ENCODE measurements around a stretch of chr2.

- PRO-cap, result no peak
Measured at GRCh38 chr2:119721473-119721988, 38.2 kb upstream of the PTPN4 start.

GRCh38 chr2:120239437-120240351 lies 13.0 kb upstream of the RALB start:
- PRO-cap, result no peak

- PRO-cap, result no peak
Measured at GRCh38 chr2:120258834-120259470, 6.3 kb downstream of the RALB start.

DNA sequence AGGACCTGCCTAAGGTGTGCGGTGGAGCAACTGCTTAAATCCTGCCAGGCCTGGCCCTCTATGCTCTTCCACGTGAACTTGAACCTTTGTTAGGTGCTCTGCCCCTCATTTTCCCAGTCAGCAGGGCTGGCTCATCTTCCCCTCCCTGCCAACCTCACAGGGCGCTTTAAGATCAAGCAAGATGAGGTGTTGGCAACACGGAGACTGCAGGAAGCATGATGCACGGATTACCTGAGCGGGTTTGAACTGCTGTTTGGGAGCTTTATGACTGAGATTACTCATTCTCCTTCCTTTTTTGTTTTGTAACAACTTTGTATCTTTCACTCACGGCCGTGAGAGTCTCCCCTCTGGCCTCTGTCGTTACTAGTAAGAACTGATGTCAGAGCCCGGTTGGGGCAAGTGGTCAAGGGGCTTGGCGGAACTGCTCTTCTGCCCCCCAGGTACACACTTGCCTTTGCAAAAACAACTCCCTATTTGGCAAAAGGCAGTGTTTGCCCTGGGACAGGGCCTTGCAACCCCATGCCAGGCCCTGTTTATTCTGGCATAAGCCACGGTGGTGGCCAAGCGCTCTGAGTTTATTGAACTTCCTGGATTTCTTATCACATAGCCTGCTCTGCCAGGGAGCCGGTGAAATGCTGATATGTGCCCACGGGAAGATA lies 127.7 kb downstream of the INHBB start:
- PRO-cap, result no peak

DNA sequence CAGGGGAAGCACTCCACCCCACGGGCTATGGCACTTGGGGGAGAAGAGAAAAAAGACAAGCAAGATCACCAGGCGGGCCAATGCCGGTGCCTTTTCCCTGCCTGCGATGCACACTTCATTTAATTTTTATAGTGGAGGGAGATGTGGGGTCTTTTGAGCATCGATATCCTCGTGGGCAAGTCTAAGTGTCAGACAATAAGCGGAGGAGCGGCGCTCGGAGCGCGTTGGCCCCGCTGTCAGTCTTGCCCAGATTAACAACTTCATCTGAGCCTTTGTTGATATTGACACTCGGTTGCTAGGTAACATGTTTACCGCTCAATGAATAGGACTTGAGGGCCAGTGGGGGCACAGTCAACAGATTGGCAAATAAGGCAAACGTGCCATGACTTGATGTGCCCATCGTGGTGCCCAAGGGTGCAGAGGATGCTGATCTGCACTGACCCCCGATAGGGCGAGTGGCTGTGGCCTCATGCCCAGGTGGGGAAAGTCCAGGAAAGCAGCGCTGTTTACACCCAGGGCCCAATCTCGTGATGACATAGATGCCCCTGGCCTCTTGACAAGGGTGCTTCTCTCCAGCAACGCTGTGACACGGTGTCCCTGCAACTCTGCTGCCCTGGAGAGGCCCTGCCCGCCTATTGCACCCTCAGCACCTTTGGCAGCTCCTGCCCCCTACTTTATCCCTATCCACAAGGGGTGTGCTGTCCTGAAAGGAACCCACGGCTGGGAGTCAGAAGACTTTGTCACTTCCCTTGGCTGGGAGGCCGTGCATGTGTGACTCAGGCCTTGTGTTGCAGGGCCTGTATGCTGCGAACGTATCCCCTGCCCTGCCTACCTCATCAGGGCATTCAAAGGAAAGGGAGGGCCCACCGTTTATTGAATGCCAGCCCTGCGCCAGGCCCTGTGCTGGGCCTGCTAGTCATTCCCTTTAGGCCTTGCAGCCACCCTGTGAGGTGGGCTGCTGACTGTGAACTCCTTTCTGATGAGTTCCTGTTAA lies 157.9 kb downstream of the INHBB start:
- PRO-cap, result no peak

DNA sequence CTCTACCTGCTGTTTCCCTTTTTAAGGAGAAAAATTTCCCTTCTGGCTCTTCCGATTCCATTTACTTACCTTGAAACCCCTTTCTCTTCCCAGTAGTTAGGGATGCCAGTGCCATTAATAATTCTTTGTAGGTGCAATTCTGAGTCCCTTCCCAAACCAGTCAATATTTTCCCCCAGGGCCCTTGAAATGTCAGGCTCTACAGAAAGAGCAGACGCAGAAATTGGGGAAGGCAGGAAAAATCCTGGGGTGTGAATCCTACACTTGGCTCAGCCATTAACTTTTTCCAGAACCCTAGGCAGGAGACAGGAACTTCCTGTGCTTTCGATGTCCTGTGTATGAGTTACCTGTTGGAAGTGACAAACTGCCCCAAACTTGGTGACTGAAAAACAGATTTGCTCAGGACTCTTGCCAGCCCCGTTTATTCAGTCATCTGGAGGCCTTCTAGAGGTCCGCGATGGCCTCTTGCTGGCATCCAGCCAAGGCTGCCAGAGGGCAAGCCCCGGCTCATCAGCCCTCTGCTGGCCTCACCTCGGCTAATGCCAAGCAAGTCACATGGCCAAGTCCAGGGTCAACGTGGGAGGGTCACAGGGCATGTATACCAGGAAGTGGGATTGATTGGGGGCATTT lies 179.1 kb downstream of the INHBB start:
- PRO-cap, result no peak

DNA sequence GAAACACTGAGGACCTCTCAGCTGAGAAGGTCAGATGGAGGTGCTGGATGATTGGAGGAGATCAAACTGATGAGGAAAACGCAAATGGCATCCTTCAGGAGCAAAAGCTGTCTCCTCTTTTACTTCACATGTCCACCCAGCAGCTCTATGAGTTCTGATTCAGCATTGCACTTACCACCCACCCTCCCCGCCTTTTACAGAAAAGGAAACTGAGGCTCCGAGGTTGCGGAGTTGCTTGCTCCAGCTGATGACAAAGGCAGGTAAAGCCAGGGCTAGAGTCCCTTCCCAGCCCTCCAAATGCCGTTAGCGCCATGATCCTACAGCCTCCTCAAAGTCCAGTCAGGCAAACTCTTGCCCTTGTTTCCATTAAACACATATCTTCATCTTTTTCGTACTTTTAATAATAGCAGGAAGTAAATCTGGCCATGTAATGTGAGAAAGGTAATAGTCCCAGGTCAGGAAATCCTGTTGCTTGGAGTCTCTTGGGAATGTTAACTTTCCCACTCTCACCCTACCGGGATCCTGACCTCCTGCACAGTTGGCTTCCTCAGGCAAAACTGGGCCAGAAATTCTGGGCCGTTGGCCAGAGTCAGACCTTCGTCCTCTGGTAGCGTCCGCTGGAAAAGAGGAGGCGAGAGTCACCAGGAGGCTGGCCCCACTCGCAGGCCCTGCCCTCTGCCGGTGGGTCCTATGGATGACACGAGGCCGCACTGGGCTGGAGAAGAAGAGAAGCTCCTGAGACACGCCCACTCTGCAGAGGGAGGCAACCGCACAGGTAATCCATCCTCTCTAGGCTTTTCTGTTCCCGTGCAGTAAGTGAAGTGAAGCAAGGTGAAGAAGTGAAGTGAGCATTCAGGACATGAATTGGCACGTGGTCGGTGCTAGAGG lies 183.0 kb upstream of the GLI2 start:
- PRO-cap, result bidirectional peak, plus-strand start at position 749 of the sequence, minus-strand start at position 619 of the sequence

GRCh38 chr2:120566628-120567182 lies 169.0 kb upstream of the GLI2 start:
- PRO-cap, result no peak

DNA sequence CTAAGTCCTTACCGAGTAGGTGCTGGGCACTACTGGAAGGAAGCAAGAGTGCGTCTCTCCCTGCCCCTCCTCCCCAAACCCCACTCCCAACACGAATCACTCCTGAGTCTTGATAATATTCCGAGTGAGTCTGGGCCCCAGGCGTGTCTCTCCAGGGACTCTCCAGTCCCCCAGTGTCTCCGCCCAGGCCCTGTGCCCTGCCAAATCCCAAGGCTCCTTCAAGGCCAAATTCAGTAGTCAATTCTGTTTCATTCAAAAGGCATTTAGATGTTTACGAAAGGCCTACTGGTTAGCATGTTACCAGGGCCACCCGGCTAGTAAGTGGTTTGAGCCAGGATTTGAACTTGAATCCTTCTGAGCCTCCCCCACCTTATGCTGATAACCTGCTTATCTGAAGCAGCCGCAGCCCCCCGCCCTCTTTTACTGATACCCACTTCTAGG lies 82.9 kb downstream of the GLI2 start:
- PRO-cap, result no peak

DNA sequence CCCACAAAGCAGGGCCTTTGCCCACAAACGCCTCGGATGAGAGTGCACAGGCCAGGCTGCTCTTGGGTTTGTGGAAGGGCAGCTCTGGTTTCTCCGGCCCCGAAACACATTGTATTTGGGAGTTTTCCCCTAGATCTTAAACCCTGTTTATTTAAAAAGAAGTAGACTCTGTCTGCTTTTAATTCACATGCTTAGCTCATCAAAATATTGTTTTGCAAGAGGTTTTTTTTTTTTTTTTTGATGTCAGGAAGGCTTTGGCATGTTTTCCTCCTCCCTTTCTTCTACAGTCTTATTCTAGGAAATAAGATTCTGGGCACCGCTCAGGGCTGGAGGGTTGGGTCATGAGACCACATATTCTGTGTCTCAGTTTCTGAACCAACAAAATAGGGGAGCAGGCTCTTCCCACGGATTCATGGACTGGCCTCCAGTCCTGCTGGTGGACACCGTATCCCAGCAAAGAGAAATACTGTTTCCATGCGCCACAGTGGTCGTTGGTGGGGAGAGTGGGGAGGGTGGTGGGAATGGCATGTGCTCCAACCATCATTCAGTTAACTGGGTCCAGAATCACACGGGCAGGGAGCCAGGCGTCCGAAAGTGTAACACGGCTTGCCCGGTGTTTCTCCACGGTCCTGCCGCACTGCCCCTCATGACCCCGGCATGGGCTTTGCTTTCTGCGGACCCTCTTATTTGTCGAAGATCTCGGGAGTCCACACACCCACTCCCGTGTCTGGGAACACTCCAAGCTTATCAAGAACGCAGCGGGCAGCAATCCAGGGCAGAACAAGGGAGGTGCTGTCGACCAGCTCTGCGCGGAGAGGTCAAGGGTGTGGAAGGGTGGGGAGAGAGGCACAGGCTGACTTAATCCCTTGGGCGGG lies 176.6 kb downstream of the GLI2 start:
- PRO-cap, result no peak

DNA sequence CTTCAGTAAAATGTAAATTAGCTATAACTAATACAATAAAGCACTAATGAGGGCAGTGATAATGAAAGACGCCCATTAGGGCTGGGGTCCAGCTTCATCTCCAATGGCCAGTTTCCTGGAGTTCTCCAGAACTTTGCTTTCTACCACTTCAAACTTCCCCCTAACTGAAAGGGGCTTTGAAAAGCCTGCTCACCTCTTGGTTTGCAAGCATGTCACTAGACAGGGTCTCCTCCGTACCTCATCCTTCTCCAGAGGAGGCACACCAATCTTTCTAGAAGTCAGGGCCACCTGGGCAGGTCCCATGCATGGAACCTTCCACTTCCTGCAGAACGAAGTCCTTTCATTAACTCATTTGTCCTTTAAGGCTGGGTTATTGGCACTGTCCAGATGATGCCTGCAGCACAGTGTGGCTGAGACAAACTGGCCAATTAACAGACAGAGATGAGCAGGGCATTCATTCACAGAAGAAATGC lies 245.5 kb downstream of the TFCP2L1 start:
- PRO-cap, result no peak

- PRO-cap, result no peak
Measured at GRCh38 chr2:121155425-121156250, 129.4 kb downstream of the TFCP2L1 start.

DNA sequence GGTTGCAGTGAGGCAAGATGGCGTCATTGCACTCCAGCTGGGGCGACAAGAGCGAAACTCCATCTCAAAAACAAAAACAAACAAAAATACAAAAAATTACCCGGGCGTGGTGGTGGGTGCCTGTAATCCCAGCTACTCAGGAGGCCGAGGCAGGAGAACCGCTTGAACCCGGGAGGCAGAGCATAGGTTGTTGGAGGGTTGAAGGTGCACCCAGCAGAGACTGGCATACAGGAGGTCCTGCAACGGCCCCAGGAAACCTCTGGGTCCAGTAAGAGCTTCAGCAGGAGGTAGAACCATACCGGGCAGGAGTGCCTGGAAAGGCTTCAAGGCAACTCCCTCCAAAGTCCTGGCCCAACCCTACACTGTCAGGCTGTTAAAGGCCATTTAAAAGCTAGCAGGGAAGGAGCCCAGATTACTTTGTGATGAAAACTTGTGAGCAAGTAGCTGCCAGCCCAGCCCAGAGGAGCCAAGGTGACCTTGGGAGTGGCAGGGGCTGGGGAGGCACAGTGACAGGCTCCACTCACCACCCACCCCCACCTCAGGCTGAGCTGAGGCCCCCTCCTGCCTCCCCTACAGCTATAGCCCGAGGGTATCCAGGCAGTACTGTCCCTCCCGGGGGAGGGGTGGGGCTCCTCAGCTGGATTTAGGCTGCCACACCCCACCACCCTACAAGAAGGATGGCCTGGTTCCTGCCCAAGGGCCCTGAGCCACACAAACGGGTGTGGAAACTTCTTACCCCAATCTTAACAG lies 28.1 kb downstream of the TFCP2L1 start:
- PRO-cap, result no peak

DNA sequence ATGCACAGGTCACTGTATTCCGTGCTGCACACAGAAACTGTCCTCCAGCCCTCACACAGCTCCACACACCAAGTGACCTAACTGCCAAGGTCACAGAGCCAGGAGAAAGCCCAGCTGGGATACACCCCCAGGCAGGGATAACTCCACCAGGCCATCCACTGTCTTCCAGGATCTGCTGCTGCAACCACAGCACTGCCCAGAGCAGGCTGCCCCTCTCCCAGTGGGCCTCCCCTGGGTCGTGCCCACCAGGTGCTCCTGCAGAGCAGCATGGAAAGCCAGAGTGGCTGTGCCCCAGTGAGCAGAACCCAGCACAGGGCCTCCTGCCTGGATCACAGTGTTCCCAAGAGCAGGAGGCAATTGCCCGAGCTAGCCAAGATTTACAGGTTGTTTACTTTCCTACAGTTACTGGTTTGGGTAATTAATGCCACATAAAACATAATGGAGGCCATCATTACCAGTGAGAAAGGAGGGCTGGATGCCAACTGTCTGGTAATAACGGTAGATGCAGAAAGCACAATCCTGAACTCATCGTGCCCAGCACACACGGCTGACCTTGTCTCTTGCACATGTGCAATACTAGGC lies 24.4 kb downstream of the TFCP2L1 start:
- PRO-cap, result no peak

GRCh38 chr2:121425112-121425663 lies 140.2 kb upstream of the TFCP2L1 start:
- PRO-cap, result no peak

DNA sequence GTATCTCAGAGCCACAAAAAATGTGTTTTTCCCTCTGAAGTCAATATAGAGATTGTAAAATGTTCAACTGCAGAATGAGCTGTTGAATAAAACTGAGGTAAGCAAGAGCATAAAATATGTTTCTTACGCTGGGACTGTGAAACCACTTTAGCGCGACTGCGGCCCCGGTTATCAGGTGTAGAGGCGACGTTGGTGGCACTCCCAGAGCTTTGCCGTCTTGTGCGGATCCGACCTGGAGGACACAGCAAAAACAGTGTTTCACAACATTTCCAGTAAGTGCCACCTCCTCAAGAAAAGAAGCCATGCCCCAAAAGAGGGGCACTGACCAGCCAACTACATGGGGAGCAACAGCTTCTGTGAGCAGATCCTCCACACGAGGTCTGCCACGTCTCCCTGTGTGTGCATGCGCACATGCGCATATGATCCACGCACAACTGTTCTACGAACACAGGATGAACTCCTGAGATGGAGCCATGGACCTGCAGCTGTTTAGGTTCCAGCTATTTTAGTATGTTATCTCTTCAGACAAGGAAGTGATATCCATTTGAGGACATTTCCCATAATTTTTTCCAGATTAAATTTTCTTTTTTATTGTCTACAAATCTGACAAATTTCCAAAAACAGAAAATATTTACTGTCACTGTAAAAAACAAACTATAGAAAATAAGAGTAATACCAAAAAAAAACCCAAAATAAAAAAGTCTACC lies 145.1 kb upstream of the TFCP2L1 start:
- PRO-cap, result no peak

DNA sequence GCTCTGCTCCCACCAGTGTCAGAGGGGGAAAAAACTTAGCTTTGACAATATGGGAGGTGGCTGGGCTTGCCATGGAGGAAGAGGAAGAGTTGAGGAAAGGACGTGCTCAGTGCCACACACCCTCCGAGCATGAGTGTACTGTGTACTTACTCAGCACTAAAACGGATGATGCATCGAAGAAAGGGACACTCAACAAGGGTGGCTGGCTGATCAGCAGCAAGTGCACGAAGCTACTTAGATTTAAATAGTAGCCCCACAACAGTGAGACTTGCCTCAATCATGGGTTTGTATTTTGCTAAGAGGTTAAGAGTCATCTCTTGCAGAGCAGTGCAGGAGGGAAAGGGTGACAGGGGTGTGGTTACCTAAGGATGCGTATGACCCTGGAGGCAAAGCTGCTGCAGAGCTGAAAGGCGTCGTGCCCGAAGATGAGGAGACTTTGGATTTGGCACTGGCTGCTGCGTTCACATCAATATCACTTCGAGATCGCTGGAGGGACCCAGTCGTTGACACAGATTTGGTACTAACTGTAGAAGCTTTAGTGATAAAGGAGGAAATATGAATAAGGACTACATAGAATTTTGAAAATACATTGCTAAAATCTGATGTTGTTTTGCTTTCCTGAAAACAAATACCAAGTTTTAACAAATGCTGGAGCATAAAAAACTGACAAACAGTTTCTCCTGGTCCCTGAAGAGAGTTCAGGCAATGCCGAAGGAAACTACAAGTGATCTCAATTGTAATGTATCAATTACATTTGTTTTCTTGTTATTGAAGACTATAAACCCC lies 162.2 kb upstream of the TFCP2L1 start:
- PRO-cap, result no peak

DNA sequence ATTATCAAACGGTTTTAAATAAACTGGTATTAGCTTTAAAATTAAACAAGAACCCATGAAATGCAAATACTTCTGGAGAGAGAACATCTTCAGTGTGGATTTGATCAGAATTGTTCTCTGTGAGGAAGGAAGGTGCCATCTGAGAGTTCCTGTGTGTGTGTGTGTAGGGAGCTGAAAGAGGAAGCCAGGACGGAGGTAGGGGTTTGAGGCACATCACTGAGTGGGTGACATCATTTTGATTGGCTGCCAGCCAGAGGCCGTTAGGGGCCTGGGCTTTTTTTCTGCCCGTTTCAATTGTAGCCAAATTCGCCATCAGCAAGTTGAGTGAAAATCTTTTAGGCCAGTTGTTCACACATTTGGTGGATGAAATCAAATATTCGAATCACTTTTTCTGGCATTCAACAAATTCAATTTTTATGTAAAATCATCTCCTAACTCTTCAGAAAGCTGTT lies 48.9 kb downstream of the TSN start:
- PRO-cap, result no peak

- PRO-cap, result no peak
Measured at GRCh38 chr2:126247666-126248093, 408.3 kb upstream of the GYPC start.

GRCh38 chr2:126558156-126558355 lies 97.9 kb upstream of the GYPC start:
- PRO-cap, result no peak

All from Metastatic Pancreatic Carcinoma in the Ovary (tissue), 1 donor.